ENCODE measurements around the genes STAG1 and COPB2.

GRCh38 chr3:136712172-136712578, 40.0 kb downstream of the STAG1 start:
- RRBS: no CpG with 5 or more reads among the region's 3 CpGs

GRCh38 chr3:136751627-136752568, at the start of gene STAG1:
Gene STAG1, minus strand, starts transcription at chr3:136752378.
- RRBS: under 1% methylated on average over 68 of the region's 131 CpGs

DNA sequence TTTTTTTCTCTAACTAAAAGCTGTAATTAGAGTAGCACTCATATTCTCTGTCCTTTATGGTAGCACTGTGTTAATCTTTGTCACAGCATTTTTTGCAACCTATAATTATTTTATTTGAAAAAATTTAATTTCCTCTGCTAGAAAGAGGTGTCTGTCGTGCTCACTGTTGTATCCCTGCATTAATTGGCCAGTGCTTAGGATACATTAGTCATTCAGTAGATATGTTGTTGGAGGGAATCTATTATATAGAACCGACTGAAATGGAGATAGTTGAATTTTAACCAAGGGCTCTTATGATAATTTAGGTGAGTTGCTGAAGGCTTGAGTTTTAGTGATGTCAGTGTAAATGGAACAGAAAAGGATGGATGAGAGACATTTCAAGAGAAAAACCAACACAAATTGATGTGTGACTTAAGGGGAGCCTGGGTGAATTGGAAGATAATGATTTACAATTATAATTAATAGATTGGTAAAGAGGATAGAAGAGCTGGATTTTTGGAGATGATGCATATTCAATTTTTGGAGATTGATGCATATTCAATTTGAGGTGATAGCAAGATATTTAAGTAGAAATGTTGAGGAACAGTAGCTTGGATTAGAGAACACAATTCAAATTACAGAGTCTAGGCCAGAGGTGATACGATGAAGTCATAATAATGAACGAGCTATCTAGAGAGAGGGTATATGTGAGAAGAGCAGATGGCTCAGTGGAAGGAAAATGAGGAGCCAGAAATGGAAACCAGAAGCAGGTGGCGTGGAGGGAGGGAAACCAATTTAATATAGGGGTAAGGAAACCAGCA, 21.6 kb downstream of the NCK1 start:
- RRBS: no CpG with 5 or more reads among the region's 5 CpGs

GRCh38 chr3:136932262-136932822, 25.4 kb upstream of the IL20RB start:
- RRBS: no CpG with 5 or more reads among the region's 1 CpG

DNA sequence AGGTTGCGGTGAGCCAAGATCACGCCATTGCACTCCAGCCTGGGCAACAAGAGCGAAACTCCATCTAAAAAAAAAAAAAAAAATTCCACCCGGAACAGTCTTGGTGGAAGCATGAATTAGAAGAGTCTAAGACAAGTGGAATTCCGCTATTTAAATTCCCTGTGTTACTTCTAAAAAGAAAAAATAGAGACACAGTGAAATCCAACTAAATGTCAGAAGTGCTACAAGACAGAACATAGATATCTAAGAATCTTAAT, 3.7 kb upstream of the IL20RB start:
- RRBS: no CpG with 5 or more reads among the region's 5 CpGs

- RRBS: no CpG with 5 or more reads among the region's 5 CpGs
Measured at GRCh38 chr3:137009933-137010448, 52.2 kb downstream of the IL20RB start.

GRCh38 chr3:138053478-138053723, 43.4 kb downstream of the CLDN18 start:
- RRBS: no CpG with 5 or more reads among the region's 2 CpGs

GRCh38 chr3:138347936-138348485, 368 bp upstream of the MRAS start:
- RRBS: under 1% methylated on average over 24 of the region's 51 CpGs

GRCh38 chr3:138349921-138350816, 1.8 kb downstream of the MRAS start:
- RRBS: no CpG with 5 or more reads among the region's 17 CpGs

DNA sequence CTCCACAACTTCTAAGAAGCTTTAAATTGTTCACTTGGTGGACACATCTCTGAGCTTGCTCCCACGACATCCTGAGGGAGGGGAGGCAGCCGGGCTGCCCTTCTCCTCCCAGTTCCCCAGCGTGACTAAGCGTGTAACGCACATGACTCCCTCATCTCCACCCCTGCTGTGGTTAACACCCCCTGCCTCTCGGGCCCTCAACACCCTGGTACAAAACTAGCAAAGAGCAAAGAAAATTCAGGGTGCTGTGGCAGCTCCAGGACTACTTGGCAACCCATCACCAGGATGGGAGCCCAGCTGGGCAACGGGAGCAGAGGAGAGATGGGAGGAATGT, 23.7 kb upstream of the ESYT3 start:
- RRBS: no CpG with 5 or more reads among the region's 7 CpGs

DNA sequence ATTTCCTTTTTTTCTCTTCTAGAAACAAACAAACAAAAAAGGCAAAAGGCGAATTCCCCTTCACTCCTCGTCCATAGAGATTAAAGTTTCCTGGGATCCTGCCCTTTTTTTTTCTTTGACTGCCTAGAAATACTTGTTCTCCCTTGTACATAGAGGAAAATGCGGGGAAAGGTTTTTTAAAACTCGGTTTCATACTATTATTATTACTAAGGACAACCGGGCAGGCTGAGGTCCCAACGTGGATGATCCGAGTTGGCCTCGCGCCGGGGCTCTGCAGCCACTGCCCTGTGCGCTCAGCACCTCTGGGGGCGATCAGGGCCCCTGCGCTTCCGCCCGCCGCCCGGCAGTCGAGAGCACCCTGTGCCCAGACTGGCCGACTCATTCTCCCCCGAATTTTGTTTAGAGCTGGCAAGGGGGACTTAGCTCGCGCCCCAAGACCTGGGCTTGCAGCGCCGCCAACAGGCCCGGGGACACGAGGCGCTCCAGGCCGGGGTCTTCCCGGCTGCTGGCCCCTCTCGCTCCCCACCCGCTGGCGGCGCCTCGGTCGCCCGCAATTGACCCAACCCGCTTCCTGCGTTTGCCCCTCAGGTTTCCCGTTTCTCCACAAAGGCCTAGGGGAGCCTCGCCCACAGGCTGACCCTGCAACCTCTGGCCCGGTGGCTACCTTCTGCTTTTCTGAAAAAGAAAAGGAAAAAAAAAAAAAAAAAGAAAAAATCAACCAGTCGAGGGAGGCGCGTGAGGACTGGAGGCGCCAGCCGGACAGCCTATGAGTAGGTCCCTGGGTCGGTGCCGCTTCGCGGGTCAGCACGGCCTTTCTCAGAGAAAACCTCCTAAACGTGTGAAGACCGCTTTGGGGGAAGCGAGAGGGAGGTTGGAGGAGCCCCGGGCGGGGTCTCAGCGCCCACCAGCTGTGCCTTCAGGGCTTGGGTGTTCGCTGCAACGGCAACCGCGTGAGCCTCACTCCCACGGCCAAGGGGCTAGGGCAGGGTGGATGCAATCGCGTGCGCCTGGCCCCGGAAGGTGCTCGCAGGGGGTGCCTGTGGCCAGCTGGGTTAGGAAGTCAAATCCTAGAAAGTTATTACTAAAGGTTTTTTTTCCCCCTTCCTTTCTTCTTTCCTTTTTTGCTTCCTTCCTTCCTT, 7.3 kb downstream of the FOXL2 start:
- RRBS: 4% methylated on average over 19 of the region's 67 CpGs

DNA sequence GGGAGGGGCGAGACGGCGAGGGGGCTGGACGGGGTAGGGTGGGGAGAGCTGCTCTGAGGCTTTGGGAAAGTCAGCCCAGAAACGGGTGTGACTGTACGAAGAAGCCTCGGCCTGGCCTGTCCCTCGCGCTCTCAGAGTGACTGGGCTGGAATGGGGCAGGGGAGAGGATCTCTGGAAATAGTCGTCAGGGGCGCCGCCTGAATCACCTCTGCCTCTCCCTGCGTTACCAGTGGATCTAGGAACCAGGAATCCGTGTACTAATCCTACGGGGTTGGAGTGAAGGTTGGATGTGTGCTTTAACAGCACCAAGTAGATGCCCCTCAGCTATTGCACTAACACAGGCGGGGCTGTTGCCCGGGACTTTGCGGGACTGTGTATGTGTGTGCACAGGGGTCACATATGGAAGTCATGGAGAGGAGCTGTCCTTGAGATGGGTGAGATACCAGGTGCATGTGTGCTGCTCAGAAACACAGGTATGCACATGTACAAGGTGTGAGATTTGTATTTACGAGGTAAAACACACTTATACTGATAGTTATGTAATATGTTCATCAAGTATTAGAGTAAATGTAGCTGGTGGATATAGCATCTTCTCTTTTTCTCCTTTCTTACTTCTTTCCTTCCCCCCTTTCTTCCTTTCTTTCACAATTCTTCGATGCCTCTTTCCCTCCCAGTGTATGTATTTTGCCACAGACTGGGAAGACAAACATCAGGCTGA, 677 bp downstream of the FOXL2NB start:
- RRBS: no CpG with 5 or more reads among the region's 20 CpGs

DNA sequence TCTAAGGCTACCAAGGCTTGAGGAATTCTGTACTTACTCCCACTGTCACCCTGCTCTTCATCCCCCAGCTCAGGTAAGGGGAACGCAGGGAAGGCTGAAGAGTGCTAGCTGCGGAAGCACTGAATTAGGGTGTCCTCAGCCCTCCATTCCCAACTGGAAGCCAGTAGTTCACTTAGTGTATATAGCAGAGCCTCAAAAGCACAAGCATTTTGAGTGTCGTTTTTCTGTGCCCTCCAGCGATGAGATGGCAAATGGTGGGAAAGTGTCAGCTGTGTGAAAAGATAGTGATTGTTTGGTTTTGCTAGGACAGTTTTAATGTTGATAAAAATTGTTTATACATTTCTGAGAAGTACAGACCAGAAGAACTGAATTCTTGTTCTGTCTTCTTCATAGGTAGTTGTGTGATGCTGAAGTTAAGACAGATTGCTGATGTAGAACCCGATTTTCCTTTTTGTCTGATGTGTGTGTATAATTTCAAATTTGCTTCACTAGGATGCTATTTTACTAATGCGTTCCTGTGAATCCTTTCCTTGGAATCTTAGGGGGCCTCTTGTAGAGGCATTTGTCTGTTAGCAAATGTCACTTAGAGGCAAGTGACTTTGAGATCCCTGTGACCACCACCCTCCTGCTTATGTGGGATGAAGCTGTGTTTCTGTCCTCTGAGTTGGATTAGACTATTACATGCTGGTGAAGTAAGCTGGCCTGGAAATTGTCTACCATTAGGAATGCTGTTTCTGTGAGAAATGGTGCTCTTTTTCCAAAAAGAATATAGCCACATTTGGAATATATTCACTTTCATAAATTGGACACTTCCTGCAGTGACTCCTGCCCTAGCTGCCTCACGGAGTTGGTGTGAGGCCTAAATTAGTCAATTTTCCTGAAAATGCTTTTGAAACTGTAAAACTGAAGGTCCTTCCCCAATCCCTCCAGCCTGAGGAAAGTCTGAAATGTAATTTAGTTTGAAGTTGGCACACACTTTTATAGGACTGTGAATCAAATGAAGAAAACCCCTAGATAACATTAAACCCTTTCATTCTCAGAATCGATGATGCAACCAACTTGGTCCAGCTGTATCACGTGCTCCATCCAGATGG, 11.2 kb downstream of the MRPS22 start:
- RRBS: no CpG with 5 or more reads among the region's 9 CpGs

GRCh38 chr3:139373516-139374053, 15.9 kb downstream of the COPB2 start:
- RRBS: no CpG with 5 or more reads among the region's 6 CpGs

DNA sequence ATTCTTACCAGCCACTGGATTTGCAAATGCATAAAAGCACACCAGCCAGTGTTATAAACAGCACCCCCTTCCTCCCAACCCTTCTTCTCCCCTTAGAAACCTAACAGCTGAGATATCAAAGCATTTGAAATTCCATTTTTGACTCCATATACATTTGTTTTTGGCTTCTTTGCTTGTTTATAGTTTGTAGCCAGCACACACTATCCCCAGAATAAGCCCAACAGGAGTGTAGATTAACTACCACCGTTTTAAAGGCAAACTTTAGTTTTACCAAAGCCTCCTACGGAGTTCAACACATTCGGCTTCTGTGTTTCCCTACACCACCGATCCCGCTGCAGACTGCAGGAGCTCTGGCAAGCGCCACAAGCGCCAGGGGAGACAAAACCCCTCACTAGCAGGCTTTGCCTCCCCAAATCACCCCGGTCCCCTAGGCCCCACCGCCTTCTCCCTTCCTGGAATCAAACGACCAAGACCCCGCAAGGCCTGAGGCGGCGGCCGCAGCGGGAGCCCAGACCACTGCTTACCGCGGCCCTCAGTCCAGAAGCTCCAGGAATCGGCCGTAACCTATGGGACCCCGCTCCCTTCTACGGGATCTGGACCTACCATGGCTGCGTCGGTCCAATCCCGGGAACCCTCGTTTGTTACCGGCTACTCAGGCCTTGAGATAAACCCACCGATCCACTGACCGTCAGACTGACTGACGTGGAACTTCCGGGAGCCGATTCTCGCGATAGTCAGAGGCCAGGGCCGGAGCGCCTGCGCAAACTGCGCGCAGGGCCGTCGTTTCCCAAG, at the start of gene COPB2:
Gene COPB2 (minus strand): TSS at position 703 of the 792 bp plus-strand sequence.
- RRBS: 1% methylated on average over 5 of the region's 40 CpGs

GRCh38 chr3:139519830-139520465, 19.6 kb downstream of the RBP1 start:
- RRBS: no CpG with 5 or more reads among the region's 6 CpGs

GRCh38 chr3:139534949-139536131, 4.2 kb downstream of the RBP1 start:
- RRBS: no CpG with 5 or more reads among the region's 15 CpGs

DNA sequence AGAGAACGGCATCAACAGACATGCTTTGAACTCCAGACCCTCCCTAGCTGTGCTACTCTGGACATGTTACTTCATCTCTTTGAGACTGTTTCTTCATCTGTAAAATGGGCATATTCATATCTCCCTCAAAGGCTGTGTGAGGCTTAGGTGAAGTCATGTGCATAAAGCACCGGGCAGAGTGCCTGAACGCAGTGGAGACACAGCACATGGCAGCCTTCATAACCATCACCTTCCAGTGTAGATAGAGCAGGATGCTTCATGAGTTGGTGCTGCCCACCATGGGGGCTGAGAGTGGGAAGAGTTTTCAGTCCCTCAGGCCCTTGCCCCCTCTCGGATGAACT, 1.2 kb downstream of the RBP1 start:
- RRBS: no CpG with 5 or more reads among the region's 4 CpGs

GRCh38 chr3:139542139-139542645, 2.6 kb upstream of the RBP1 start:
- RRBS: no CpG with 5 or more reads among the region's 2 CpGs

DNA sequence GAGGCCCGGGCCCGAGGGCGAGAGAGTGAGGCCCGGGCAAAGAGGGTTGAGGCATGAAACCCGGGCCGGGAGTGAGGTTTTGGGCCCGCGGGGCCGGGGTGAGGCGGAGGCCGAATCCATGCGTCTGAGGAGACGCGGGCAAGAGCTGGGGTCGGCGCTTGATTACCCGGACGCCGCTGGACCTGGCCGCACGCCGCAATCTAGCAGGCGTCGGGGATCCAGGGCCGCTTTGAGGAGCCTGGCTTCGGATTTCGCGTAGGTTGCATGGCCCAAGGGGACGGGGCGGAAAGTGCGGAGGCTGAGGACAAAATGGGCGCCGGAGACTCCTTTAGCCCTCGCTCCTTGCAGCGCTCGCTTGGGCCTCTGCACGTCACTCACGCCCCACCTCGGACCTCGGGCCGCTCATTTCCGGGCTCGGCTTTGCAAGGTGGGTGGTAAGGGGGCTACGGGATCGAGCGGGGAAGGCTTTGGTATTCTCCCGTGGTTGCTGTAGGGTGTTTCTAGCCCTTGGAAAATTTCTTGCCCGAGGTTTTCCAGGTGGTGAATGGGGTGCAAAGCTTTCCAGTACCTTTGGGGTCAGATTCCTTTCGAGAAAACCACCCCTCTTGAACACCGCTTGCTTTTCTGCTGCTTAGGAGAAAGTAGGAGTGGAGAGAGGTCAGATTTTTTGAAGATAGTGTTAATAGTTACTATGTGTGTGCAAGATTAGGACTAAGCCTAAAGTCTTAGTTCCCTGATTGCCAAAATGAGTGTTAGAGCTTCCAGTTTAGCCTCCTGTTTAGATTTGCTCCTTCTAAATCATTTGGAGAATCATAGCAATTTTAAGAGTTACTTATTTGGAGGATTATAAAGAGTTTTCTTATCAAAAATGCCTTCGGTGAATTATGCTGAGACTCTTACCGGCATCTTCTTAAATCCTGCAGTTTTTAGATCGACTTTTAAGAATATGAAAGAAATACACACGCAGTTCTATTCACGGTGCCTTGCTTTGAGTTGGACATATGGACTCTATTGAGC, 975 bp downstream of the SLC25A36 start:
- RRBS: under 1% methylated on average over 17 of the region's 55 CpGs

Measured in NB4 (cell line).